Hematopoietic multipotent progenitor cell (in vitro differentiated cells): Measurements from ENCODE around the genes GOLGA2 and DYNC2I2.

- CAGE, long polyA plus RNA: no peak
Measured at GRCh38 chr9:128079405-128079551, 11.2 kb downstream of the SLC25A25 start.

- CAGE, long polyA plus RNA: no peak
Measured at GRCh38 chr9:128081109-128081527, 13.1 kb downstream of the SLC25A25 start.

DNA sequence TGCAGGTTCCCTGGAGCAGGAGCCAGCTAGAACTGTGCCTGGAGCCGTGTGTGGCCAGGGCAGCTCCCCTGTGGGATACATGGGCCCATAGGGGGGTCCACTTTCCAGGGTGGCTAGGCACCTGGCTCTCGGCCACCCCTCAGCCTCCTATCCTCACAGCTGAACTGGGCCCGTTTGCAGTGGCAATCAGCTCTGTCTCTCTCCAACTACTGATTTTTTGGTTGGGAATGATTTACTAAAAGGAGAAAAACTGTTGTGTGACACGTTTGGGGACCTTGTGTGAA lies 29.7 kb downstream of the PTGES2 start:
- CAGE, long polyA plus RNA: no peak

- CAGE, long polyA plus RNA: no peak
Measured at GRCh38 chr9:128099197-128099687, 28.3 kb downstream of the PTGES2 start.

DNA sequence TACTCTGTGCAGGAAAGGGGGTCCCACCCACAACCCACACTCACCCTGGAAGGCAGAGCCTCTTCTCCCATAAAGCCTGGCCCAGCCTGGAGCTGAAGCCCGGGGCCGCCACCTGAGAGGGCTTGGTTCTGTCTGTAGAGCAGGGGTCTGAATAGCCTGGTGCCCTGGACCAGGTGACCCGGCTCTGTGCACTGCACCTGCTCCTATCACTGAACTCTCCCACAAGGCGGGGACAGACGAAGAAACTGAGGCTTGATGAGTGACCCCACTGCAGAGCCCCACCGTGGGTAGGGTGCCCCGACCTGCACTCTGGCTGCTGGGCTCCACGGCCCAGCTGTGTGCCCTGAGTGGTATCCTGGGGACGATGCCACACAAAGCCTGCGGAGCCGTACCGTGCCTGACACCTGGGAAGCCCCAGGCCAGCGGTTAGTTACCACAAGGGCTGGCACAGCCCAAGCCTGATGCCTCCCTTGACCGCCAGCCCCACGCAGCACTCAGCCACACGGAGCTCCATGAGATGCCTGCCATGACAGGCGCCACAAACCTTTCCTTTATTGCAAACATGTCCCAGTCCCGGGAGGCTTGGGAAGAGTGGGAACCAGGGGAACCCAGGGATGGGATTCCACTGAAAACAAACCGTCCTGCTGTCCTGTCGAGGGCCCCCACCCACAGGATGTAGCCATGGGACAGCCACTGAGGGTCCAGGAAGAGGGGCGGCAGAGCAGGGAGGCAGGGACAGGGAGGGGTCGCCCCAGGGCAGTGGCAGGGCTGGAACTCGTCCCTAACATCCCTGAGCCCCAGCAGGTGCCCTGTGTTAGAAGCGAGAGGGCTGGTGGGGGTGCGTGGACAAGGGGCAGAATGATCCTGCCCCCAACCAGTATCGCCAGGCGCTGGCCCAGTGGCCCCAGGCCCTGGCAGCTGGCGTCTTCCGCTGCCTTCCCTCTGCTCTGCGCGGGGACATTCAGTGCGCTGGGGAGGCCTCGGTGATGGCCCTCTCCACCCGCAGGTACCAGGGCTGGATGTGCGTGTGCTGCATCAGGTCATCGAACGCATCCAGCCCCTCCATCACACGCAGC lies 7.0 kb downstream of the PTGES2 start:
- CAGE, long polyA plus RNA: no peak

DNA sequence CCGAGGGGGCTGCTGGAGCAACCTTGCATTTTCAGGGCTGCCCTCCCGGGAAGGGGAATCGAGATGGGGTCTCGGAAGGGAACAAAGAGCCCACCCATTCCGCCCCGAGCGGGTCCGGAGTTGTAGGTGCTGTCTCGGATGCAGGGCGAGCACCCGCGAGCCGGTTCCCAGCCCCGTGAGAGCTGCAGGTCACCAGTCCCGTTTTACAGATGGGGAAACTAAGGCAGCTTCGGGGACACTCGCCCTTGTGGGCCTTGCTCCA lies 358 bp downstream of the BBLN start:
- CAGE, long polyA plus RNA: no peak

DNA sequence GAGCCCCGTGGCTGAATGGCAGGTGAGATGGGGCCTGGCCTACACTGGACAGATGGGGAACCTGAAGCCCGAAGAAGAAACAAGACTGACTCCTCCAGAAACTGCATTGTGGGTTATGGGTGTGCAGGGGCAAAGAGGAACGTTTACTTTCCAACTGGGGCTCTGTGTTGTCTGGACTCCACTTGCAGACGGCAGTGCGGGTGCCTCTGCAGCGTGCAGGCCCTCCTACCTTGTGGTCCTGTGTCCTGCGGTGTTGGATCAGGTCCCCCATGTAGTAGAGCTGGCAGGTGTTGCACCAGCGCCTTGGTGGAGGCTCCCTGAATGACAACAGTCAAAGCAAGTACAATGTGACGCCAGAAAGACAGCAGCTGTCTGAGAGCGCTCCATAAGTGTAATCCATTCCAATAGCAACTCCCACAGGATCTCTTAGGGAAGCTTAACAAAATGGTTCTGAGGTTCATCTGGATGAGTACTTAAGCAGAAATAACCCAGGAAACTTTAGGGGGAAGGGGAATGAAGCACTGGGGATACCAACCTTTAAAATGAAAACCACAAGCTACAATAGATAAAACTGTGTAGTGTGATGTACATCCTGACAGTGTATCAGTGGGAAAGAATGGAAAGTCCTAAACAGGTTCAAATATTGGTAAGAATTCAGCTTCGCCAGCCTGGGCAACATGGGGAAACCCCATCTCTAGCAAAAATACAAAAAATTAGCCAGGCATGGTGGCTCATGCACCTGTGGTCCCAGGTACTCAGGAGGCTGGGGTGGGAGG lies 9.9 kb downstream of the BBLN start:
- CAGE, long polyA plus RNA: no peak

DNA sequence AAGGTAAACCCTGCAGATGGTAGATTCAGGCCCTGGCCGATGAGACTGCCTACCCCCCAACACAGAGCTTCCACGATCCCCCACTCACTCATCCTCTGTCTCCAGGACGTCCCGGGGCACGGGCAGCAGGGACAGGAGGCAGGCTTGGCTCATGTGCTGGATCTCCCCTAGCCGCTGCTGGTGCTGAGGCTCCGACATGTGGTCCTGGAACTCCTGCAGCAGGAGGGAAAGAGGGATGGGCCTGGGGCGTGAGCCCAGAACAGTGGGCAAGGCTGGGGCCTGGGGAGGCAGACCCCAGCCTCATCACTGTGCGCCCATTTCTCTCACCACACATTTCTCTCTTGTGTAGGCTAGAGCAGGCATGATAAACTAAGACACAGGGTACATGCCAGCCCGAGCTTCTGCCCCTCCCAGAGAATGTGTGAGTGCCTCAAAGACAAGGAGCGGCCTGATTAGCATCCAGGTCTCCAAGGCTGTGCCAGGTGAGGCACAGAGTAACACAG lies 15.1 kb downstream of the CIZ1 start:
- CAGE, long polyA plus RNA: no peak

DNA sequence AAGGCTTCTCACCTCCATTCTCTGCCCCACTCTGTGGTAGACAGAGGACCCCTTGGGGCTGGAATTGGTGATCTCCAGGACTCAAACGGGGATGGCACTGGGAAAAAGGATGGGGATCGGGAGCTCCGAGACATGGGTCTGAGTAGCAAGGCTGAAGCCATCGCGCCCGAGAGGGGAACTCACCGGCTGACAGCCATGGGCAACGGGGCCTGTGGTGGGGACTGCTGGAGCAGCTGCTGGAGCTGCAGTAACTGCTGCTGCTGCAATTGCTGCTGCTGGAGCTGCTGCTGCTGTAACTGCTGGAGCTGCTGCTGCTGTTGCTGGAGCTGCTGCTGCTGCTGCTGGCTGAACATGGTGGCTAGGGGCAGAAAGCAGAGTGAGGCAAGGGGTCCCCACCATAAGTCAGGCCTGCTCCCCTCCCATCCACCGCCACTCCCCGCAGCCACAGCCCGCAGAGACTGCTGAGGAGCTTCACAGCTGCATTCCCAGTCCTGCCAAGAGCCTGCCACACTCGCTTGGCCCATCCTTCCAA lies 801 bp downstream of the CIZ1 start:
- CAGE, long polyA plus RNA: no peak

- CAGE, long polyA plus RNA: no peak
Measured at GRCh38 chr9:128254897-128255653, 20.7 kb downstream of the GOLGA2 start.

- CAGE, long polyA plus RNA: start-site peak on the minus strand at chr9:128275929-128275966, 2,385 reads
Measured at GRCh38 chr9:128275509-128276107, at the start of gene GOLGA2. Gene GOLGA2 (minus strand): TSS chr9:128276007.

- CAGE, long polyA plus RNA: no peak
Measured at GRCh38 chr9:128361795-128362469, 9.2 kb upstream of the URM1 start.

DNA sequence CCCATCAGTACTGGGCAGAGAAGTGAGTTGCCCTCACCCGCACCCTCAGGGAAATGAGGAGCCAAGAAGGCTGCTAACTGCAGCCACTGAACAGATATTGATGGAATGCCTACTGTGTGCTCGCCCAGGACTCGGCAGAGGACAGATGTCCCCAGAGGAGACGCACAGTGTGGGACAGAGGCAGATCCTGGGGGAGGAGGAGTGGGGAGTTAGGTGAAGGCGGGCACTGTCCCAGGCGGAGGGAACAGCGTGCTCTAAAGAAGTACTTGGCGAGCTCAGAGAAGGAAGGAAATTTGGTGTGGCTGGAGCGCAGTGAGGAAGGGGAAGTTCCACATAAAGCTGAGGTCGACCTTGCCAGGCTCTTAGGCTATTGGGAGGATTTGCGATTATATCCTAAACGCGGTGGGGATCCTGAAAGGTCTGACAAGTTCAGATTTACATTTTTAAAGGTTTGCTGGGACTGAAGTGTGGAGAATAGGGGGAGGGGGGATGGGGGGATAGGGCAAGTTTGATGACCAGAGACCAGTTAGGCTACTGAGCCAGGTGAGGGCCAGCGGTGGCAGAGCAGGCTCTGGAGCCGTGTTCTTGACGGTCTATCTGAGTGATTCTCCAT lies 23.6 kb upstream of the CERCAM start:
- CAGE, long polyA plus RNA: no peak

DNA sequence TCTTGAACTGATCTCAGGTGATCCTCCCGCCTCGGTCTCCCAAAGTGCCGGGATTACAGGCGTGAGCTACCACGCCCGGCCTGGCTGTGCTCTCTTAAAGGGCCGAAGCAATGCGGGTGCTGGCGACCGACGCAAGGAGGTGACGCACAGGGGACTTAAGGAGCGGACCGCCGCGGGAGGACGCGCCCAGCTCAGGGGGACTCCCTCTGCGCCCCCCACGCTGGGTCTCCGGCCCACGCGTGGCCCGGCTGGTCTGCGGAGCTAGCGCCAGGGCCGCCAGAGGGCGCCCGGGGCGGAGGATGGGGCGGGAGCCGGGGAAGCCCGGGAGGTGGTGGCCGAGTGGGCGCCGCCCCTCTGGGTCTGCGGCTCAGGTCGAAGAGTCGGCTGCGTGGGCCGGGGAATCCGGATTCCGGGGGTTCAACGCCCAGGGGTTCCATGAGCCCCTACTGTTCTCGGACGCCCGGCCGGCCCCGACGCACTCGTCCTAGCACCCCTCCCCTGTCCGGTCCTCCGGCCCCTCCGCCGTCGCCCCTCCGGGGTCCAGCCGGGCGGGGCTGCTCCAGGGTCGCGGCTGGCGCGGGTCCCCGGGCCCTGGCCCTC lies 470 bp upstream of the CERCAM start:
- CAGE, long polyA plus RNA: no peak

DNA sequence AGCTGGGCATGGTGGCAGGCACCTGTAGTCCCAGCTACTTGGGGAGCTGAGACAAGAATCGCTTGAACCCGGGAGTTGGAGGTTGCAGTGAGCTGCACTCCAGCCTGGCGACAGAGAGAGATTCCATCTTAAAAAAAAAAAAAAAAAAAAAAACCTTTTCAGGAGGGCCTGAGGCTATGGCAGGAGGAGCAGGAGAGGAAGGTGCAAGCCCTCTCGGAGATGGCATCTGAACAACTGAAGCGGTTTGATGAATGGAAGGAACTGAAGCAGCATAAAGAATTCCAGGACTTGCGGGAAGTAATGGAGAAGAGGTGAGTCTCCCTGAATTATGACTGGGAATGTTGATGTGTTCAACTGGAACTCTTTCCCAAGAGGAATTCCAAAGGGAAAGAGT lies 18.0 kb downstream of the GLE1 start:
- CAGE, long polyA plus RNA: no peak

GRCh38 chr9:128587340-128587783 lies 35.0 kb downstream of the SPTAN1 start:
- CAGE, long polyA plus RNA: no peak

DNA sequence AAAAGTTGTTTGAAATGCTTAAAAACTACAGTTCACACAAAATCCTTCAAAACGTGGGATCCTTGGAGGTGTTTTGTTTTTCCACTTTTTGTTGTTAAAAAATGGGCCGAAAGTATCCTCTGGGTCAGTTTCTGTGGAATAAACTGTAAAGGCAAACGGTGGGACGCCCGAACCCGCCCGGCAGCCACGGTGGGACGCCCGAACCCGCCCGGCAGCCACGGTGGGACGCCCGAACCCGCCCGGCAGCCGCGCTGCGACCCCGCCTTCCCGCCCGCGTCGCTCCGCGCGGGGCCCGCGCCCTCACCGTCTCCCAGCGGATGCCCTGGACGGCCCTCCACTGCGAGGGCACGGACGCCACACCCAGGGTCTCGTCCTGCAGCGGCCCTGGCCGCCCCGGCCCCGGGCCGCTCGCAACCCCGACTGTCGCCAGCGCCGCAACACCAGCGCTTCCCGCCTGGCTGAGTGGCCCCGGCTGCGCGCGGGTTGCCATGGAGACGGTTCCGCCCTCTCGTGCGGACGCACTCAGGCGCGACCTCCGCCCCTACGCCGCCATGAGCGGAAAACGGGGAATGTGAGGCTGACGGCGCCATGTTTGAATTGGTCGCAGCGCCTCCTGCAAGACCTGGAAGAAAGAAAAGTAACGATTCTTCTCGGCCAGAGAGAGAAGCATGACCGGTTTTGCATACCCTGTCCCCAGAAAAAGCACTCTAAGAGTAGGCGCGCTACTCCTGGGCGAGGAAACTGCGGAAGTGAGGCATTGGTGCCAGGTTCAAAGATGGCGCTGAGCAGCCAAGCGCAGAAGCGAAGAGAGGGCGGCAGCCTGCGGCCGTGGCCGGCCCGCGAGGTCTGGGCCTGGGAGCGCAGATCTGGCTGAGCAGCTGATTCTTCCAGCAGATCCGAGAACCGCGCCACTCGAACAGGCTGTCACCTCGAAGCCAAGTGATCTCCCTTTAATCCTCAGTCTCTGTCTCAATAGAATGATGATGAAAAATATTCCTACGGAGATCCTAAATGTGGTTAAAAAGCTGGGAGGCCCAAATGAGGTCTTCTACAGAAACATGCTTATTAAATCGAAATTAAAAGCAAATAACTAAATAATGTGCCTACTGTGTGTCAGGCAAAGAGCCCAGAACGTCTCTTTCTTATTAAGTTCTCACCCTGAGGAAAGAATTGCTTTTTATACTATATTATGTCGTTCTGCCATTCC lies at the start of gene DYNC2I2:
Gene DYNC2I2 (minus strand): TSS at position 611 of the 1,207 bp plus-strand sequence.
- CAGE, long polyA plus RNA: start-site peak on the minus strand centred at position 441 of the sequence, 49 bp wide, 642 reads

- CAGE, long polyA plus RNA: no peak
Measured at GRCh38 chr9:128771042-128771782, 515 bp downstream of the ZER1 start.

- CAGE, long polyA plus RNA: no peak
Measured at GRCh38 chr9:128792832-128793269, 5.8 kb downstream of the TBC1D13 start.

- CAGE, long polyA plus RNA: no peak
Measured at GRCh38 chr9:128809081-128809521, 9.2 kb upstream of the ENDOG start.